RPMI7951 (cell line): Measurements from ENCODE around the gene SHPRH.

GRCh38 chr6:144336716-144337310 lies 51.7 kb downstream of the UTRN start:
- RAMPAGE, long total RNA = no peak

- RAMPAGE, long total RNA = no peak
Measured at GRCh38 chr6:144342788-144343300, 57.7 kb downstream of the UTRN start.

GRCh38 chr6:144624470-144625108 lies 339.5 kb downstream of the UTRN start:
- RAMPAGE, long total RNA = no peak

GRCh38 chr6:144852054-144853054 lies 567.2 kb downstream of the UTRN start:
- RAMPAGE, long total RNA = no peak

DNA sequence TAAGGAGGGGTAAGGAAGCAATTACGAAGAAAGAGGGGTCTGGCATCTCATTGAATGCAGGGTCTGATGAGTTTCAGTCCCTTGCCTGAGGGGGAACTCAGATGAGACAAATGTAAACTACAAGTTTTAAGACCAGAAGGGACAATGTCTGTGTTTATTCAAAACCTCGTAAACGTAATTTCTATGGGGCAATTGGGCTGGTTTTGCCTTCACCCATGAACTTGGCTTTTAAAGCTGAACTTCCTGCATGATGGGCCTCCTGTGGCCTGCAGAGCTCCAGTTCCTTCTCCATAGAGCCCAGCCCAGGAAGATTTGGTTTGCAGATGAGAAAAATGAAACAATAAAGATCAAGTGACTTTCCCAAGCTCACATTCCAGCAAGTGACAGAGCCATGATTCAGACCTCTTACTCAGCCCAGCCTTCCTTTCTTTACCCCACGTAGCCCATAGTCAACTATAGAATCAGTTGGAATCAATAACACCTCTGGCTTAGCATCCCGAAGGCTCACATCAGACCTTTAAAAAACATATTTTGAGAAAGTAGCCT lies 612.3 kb downstream of the UTRN start:
- RAMPAGE, long total RNA = no peak

DNA sequence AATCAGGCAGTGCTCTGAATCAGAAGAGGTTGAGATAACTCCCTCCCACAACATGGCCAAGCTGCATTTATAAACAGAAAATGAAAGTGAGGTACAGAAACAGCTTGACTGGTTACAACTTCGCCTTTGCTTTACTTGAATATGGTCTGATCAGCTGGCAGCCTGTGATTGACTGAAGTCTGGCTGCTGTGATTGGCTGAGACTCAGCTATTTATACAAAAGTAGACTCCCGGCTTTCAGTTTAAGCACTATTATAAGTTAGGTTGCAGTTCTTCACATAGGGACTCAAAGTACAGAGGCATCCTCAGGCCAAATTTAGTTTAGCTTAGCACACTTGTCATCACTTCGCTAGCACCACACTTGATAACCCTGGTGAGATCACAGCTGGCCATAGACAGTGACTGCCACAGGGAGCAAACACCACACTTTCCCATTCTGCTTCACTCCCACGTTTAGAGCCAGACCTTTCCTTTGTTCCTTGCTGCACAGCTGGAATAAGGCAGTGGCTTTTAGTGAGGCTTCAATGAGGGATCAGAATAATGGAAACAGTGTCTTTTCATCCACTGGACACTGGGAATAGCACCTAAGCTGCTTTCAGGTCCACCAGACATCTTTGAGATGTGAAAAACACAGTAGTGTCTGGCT lies 362.5 kb downstream of the EPM2A start:
- RAMPAGE, long total RNA = no peak

GRCh38 chr6:145890461-145891148 lies 73.6 kb downstream of the SHPRH start:
- RAMPAGE, long total RNA = no peak

DNA sequence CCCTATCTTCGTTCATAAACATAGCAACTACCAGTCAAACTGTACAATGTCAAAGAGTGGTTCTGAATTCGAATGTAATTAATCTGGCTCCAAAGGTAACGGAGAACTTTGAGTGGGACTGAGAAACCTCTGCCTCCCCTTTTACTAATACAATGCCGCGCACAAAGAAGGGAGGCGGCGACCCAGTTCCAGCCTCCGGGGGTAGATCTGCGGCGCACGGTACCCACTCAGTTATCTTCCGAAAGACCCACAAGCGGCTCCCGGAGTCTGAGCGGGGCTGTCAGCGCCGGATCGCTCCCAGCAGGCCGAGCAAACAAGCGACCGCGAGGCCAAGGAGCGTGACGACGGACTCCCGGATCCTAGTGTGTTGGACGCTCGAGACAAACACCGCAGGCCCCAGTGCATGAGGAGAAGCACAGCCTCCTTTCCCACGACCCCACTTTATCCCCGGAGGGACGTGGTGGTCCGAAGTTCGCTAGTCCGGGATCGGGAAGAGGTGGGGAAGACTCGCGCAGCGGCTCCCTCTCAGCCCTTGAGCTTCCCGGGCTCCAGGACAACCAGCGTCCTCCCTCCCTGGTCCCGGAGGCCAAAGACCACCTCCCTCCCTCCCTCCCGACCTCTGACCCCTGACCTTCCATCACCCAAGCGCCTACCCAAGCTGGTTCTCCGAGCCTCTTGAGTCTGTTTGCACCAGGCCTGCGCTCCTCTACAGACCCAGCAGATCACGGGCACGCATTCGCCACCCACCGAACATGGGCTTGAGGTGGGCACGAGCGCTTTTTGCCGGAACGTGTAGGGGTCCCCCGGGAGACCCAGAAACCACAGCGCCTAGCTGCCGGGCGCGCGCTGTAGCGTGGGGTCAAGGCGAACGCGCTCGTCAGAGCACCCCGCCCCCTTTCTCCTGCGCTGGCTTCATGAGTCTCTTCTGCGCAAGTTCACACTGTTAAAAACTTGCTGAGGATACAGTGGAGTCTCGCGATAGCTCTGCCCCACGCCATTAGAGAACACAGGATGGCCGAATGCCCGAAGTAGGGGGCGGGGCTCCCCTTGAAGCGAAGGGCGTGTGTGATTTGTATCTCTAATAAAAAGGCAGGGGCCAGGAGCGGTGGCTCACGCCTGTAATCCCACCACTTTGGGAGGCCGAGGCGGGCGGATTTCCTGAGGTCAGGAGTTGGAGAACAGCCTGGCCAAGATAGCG lies at the start of gene SHPRH:
Gene SHPRH (minus strand): TSS at position 855 of the 1,198 bp plus-strand sequence.
- RAMPAGE, long total RNA = no peak

DNA sequence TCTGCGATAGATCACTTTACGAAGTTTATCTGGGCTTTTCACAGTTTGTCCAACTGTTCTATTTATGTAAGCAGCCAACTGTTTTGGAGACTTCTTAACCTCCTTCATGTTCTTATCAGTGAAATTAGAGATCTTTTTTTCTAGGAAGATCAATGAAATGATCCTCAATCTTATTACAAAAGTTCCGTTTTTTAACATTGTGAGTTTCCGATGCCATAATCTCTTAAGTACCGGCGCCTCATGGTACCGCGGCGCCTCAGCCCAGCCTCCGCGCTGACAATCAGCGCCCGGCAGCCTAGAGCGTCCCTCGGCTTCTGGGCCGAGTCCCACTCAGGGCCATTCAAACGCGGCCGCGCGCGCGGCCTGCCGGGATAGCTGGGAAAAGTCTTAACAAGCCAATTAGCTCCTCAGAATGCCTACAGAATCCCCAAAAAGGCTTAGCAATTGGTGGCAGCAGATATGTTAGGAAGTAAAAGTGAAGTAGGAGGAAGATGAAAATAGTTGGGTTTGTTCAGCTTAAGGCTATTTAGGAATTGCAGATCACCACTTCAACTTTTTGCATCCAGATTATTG lies 204.8 kb downstream of the ADGB start:
- RAMPAGE, long total RNA = no peak

- RAMPAGE, long total RNA = no peak
Measured at GRCh38 chr6:146884158-146885284, 285.7 kb downstream of the ADGB start.

DNA sequence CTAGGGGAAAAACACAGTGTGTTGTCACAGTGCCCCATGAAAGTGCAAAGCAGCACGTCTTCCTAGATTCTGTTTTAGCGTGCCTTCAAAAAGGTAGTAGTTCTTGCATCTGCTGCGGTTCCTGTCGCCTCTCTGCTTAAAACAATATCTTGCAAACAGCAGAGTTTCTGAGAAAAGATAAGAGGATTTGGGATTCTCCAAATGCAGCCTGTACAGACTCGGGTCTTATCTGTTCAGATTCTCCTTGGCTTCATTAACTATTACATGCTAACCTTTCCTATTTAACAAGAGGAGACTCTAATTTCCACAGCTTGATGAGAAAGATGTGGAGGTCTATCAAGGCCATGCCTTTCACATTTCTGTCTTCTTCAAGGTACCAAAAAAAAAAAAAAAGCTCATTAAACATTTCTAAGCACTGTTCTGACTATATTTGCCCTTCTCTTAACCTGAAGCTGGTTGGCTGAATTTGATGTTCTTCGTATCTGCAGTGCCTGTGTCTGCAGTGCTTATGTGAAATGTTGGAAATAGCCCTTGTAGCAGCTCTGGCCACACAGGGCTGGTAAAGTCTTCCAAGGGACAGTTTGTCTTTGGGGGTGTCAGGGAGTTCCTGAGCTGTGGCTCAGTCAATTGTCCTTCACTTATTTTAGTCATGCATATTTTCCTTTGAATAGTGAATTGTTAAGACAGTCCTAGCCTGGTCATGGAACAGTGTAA lies 297.6 kb downstream of the ADGB start:
- RAMPAGE, long total RNA = no peak

DNA sequence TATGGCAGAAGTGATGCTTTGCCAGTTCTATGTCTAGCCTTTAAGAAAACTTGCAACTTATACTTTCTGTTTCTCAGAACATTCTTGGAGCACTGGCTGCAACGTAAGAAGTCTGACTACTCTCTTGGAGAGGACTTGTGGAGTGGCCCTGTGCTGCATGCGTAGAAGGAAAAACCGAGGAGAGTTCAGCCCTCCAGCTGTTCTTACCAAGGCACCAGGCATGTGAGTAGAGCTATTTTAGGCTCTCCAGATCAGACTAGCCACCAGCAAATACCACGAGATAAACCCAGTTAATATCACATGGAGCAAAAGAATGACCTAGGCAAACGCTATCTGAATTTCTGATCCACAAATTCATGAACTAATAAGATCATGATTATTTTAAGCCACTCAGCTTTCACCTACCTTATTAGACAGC lies 77.5 kb upstream of the STXBP5 start:
- RAMPAGE, long total RNA = no peak

GRCh38 chr6:147201771-147202266 lies 2.4 kb upstream of the STXBP5 start:
- RAMPAGE, long total RNA = no peak

GRCh38 chr6:147259261-147259643 lies 55.0 kb downstream of the STXBP5 start:
- RAMPAGE, long total RNA = no peak

DNA sequence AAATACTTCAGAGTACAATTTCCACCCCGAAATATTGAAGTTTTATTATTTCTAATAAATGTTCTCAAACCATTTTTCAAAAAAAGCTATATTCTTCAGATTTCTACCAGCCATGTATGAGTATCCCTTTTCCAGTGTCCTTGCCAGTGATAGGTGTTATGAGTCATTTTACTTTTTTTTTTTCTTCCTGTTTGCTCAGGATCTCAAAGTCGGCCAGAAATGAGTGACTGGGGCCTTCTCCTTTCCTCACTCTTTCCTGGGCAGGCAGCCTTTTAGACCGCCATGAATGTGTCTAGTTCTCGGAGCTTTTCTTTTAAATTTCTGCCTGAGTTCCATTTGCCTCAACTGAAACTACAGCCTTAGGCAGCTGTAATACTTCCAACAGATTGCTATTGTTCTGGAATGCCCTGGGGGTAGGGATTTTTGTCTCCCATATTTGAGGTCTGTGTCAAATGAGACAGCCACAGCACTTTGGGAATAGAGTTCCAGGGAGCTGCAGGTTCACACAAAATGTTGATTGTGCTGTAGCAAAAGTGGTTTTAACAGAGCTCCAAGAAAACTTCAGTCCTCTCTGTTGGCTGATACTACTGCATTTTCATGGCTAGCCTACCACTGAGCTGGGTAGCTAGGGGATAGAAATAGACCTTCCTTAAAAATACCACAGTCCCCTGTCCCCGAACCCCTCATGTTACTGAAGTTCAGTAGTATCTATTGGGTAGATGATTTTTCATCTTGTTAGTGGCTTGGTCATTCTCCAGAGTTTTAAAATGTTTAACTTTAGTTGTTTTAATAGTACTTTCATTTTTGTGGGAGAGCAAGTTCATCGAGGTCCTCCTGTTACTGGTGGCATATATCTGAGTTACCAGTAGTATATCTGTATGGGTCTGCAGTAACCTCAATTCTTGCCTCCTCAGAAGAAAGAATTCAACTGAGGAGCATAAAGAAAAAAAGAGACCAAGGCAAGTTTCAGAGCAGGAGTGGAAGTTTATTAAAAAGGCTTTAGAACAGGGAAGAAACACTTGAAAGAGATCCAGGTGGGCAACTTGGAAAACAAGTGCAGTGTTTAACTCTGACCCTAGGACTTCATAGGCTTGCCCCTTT lies 83.9 kb downstream of the STXBP5 start:
- RAMPAGE, long total RNA = no peak

DNA sequence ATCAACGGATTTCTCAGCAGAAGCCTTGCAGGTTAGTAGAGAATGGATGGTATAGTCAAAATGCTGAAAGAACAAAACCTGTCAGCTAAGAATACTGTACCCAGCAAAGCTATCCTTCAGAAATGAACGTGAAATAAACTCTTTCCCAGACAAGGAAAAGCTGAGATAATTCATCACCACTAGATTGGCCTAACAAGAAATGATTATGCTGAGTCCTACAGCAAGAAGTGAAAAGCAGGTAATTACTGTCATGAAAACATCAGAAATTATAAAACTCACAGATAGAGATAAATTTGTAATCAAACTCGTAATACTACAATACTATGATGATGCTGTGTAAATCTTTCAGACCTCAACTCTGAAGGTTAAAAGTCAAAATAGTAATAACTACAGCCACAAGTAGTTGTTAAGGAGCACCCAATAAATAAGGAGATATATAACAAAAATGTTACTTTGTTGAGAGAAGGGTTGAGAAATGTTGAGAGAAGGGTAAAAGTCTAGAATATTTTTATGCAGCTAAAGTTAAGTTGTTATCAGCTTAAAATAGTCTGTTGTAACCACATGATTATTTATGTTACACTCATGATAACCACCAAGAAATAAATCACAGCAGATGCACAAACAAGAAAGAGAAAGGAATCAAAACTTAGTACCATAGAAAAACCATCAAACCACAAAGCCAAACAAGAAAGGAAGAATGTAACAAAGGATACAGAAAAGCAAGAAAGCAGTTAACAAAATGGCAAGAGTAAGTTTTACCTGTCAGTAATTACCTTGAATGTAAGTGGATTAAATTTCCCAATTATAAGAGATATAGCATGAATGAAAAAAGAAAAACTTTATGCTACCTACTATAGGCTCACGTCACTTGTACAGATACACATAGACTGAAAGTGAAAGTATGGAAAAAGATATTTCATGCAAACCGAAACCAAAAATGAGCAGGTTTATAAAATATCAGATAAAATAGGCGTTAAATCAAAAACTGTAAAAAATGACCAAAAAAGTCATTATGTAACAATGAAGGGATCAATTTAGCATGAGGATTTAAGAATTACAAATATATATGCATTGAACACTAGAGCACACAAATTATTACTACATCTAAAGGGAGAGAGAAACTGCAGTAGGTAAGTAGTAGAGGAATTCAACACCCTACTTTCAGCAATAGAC lies 93.4 kb downstream of the STXBP5 start:
- RAMPAGE, long total RNA = no peak

DNA sequence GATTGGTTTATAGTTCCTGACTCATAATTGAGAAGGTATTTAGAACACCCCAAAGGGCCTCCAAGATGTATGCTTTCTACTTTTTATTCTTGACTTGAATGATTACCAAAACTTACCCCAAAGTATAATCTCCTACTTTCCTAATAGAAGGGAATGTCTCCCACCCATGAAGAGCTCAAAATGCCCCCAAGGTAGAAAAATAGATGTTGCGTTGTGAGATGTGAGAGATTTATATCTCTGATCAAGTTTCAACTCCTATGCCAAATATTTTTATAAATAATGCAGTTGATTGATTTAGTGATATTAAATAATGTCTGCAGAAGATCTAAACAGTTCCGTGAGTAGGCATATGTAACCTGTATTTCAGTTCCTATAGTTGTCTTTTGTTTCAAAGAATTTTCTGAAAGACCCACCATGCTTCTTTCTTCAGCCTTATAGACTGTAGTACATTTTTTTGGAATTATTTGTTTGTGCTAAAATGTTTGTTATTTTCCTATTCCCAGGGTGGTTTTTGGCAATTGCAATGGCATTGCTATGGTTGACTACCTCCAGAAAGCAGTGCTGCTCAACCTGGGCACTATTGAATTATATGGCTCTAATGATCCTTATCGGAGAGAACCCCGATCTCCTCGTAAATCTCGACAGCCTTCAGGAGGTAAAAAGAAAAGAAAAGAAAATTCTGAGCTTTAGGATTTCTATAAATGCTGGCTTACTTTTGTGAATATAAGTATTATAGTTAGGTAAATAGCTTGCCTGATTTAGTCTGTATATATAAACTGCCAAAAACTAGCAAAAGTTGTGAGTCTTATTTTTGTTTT lies 122.6 kb downstream of the STXBP5 start:
- RAMPAGE, long total RNA = no peak

- RAMPAGE, long total RNA = no peak
Measured at GRCh38 chr6:147336709-147337081, 132.5 kb downstream of the STXBP5 start.

- RAMPAGE, long total RNA = no peak
Measured at GRCh38 chr6:148345194-148345720, 2.6 kb downstream of the SASH1 start.

- RAMPAGE, long total RNA = no peak
Measured at GRCh38 chr6:148431411-148431904, 88.8 kb downstream of the SASH1 start.